Heart (tissue), 3 donors: ENCODE results near the genes CD72, TPM2, MSMP, OR13J1 and OR2S2.

GRCh38 chr9:35258318-35258865 is 96.6 kb downstream of the UNC13B start:
- RAMPAGE, long total RNA, 2 experiments: no peak in any of the 2 experiments

GRCh38 chr9:35300368-35300801 is 138.6 kb downstream of the UNC13B start:
- RAMPAGE, long total RNA, 2 experiments: no peak in any of the 2 experiments

DNA sequence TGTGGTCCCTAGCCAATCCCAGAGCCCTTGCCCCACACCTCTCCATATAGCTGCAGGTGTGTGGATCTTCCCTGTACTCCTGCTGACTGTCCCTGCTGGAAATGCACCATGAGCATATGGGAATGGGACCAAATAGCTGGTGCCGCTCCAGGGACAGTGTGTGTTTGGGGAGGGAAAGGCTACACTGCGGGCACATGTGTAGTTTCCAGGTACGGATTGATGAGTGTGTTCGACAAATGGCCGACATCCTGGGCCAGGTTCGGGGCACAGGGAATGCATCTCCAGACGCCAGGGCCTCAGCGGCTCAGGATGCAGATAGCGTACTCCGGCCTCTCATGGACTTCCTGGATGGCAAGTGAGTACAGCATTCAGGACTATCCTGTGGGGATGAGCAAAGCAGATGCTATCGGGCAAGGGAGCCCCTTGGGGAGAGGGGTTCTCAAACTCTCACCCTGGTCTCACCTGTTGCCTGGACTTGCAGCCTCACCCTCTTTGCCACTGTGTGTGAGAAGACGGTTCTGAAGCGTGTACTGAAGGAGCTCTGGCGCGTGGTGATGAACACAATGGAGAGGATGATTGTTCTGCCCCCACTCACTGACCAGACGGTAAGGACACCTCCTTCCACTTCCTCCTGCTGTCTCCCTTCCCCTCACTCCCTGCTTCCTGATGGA is 91.1 kb upstream of the RUSC2 start:
- RAMPAGE, long total RNA, 2 experiments: no peak in any of the 2 experiments

DNA sequence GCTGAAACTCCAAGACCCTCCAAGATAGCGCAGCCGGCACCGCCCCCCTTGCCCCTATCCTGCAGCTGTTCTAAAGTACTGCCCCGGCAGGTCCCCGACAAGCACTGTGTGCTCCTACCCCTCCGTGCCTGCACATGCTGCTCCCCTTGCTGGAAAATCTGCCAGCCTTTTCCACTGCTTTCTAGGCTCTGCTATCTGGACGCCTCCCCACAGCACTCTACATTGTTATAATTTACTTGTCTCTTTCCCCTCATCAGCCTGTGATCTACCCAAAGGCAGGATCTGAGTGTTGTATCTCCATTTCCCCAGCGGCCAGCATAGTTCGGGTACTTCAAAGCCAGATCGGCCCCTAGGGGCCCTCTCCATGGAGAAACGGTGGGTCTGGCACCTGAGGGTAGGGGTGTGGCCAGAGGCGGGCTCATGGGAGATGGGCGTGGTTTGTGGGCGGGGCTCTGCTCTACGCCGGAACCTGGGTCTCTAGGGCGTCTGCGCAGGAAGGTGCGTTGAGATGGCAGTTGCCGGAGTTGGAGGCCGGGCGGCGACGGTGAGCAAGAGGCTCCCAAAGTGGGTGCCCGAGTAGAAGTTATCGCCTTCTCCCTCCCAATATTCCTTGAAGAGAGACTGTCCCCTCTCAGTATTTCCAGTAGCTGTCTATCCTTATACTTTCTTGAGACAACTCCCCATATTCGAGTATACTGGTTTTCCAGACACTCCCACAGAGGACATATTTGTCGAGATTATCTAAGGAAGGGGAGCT is 83.4 kb upstream of the RUSC2 start:
- RAMPAGE, long total RNA, 2 experiments: no peak in any of the 2 experiments

DNA sequence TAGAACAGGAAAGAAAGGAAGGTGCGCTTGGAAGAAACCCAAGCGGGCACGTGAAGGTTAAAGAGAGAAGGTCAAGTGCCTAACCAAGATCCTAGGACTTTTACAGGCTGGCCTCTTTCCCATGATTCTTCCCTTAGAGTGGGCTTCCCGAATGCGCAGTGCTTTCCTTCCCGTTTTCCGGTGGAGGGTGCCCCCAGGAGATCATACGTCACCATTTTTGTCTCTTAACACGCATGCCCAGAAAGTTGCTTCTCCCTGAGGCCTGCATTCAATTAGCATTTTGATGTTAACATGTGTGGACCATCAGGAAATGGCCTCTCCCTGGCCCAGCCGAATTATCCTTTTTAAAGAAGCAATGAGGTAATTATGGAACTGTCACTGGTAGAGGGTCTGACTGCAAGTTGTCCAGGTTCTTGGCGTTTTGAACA is 1.9 kb upstream of the RUSC2 start:
- RAMPAGE, long total RNA, 2 experiments: no peak in any of the 2 experiments

DNA sequence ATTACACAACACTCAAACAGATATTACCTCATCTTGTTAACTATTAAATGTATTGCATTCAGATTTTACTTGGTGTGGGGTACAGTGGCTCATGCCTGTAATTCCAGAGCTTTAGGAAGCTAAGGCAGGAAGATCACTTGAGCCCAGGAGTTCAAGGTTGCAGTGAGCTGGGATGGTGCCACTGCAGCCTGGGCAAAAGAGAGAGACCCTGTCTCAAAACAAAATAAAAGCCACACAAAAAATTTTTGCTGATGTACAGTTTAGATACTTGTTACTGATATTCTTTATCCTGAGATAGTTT is 36.6 kb downstream of the RUSC2 start:
- RAMPAGE, long total RNA, 2 experiments: no peak in any of the 2 experiments

GRCh38 chr9:35605676-35606470 is 811 bp downstream of the TESK1 start:
- RAMPAGE, long total RNA, 2 experiments: no peak in any of the 2 experiments

DNA sequence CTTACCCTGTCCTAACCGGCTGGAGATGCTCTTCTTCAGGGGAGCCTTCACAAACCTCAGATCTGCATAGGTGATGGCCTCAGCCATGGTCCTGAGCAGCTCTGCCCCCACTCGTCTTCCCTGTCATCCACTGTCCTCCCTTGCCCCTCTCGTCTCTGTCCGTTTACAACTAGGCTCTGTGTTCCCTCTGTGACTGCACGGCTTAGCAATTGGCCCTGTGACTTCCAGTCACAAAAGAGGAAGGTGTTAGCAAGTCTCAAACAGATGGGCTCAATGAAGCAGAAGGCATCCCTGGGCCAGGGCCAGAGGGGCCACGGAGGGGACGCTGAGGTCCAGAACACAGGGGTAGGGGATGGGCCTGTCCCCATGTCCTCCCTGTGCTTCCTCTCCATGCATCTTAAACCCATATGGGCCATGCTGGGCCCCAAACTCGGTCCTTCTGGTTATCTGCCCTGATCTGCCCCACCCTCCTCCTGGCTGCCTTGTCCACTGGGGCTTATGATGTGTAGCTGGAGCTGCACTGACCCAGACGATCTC is at the start of gene CD72:
Gene CD72 (minus strand): TSS at position 197 of the 537 bp plus-strand sequence.
- RAMPAGE, long total RNA, 2 experiments: no peak in any of the 2 experiments

DNA sequence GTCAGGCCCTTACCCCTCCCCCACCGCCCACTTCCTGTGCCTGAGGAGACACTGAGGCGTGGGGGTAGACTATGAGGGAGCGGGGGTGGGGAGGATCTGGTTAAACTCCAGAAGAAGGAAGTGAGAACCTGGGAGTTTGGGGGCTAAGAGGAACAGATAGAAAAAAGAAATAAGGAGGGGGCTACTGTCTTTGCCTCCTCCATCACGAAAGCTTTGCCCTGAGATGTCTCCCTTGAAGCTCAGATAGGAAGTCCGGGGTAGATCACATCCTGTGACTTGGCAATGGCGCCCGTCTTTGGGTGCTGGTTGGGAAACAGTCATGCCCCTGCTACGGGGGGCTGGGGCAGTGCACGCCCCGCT is 1.3 kb downstream of the SIT1 start:
- RAMPAGE, long total RNA, 2 experiments: no peak in any of the 2 experiments

DNA sequence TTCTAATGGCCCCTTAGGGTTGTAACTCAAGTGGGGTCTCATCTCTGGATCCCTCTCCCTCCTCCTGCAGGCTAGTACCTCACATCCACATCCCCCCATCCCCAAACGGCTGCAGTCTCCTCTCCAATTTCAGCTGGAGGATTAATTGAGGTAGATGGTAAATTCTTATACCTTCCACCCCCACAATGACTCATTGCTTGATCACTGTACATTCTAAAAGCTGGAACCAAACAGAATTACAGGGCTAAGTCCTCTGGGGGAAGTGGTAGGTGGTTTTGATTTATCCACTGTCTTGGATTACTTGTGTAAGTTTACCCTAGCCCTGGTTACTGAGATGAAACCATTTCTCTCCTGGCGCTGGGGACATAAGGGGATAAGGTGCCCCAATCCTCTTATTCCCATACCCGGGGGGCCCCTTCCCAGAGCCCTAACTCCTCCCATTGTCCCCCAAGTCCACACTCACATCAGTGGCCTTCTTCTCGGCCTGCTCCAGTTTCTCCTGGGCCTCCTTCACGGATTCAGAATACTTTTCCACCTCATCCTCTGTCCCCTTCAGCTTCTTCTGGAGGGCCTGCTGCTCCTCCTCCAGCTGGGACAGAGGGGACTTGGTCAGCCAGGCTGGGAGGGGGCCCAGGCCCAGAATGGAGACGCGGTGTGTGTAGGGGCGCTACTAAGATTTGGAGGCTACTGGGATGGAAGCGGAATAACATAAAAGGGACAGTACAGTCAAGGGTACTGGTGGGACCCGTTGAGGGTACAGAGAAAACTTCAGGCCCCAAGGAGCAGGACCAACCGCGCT is 843 bp downstream of the TPM2 start:
- RAMPAGE, long total RNA, 2 experiments: start-site peak on the minus strand in 1 of 2 experiments, centred at position 530 of the sequence, 567 reads per replicate

- RAMPAGE, long total RNA, 2 experiments: start-site peak on the minus strand in 2 of 2 experiments, at chr9:35689756-35689973 at its widest, 1,504 to 8,127 reads per replicate
Measured at GRCh38 chr9:35689482-35690065, at the start of gene TPM2. Gene TPM2, minus strand, starts transcription at chr9:35689925.

DNA sequence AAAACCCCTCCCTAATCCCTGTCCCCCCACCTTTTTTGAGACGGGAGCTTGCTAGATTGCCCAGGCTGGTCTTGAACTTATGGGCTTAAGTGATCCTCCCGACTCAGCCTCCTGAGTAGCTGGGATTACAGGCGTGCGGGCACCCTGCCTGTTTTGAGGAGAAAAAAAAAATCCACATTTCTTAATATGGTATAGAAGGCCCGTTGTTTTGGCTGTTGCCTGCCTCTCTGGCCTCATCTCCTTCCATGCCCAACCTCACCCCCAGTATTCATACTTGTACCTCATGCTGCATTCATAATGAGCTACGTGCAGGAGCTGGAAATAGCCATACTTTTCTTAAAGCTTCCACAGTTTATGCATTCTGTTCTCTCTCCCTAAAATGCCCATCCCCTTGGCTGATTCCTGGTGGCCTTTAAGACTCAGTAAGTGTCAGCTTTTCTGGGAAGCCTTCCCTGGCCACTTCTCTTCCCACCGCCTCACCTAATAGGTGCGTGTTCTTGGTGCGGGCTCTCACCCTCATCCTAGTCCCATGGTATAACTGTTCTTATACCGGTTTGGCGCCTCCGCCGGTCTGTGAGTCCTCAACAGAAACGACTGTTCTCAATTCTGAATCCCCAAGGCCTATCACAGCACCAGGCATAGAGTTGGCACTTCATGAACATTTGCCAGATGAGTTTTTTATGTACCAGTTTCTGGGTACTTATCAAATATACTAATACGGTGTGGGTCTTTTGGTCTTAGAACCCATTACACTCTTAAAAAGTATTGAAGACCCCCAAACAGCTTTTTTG is 2.1 kb upstream of the TPM2 start:
- RAMPAGE, long total RNA, 2 experiments: no peak in any of the 2 experiments

- RAMPAGE, long total RNA, 2 experiments: no peak in any of the 2 experiments
Measured at GRCh38 chr9:35753360-35754113, 539 bp downstream of the MSMP start.

DNA sequence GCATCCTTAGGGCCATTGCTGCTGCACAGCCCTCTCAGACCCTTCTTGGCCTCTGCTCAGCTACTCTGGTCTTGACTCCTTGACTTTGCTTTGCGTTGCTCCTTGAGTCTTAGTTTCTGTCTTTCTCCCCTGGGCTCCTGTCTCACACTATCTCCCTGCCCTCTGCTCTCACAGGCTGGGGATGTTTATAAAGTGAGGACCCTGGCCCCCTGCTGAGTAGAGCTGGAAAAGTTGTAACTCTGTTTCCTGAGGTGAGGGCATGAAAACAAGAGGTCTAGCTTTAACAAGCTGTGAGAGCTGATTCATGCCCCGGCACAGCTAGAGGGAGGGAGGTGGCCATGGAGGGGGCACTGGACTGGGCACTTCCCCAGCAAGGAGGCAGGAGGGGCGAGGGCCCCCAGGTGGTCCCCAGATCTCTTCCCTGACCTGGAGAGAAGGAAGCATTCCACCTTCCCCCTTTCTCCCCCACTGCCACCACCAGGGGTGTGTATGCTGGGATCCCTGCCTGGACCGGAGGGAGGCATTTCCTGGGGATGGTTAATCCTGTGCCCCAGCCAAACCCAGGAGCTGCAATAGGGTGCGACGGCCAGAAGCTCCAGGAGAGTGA is at the start of gene MSMP:
Gene MSMP (minus strand): TSS at position 163 of the 607 bp plus-strand sequence.
- RAMPAGE, long total RNA, 2 experiments: no peak in any of the 2 experiments

- RAMPAGE, long total RNA, 2 experiments: no peak in any of the 2 experiments
Measured at GRCh38 chr9:35792513-35793340, 1.3 kb downstream of the NPR2 start.

- RAMPAGE, long total RNA, 2 experiments: no peak in any of the 2 experiments
Measured at GRCh38 chr9:35870263-35870632, at the start of gene OR13J1. Gene OR13J1, minus strand, starts transcription at chr9:35870401.

DNA sequence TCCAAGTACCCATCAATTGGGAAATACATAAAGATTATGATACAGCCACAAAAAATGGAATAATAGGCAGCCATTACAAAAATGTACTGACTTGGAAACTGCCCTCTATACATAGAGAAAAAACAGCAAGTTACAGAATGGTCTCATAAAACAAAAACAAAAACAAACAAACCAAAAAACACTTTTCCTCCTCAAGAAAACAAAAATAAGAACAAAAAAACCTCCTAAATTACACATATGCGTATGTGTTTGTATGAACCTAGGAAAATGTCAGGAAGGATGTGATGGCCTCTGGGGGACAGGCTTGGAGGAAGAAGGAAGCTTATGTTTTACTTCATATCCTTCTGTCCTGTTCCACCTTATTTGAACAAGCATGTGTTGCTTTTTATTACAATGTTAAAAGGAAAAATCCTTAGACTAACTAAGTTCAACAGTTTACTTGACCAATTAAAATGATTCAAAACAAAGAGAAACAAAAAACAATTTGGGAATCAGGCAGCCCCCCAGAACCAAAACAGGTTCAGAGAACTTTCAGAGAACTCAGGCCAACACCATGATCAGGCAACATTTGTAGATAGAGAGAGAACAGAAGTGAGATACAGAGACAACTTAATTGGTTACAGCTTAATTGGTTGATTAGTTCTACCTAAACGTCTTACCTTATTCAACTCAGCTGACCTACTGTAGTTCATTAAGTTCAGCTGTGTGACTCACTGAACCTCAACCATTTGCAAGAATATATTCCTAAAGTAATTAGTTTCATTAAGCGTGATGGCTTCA is 10.0 kb downstream of the SPAAR start:
- RAMPAGE, long total RNA, 2 experiments: no peak in any of the 2 experiments

DNA sequence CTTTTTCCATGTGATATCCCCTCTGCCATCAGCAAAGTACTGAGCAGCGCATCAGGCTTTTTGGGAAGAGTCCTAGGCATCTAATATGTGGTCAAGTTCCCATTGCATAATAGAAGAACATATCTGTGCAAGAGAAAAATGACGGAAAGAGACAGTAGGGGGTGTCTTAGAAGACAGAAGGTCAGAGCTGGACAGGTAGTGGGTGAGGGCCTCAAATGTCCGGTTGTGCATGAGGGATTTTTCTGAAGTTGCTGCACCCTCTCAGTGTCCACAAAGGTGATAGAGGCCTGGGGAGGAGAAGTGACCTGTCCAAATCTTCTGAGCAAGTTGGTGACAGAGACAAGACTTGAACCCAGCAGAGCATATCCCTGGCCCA is at the start of gene OR2S2:
Gene OR2S2 (minus strand): TSS at position 66 of the 376 bp plus-strand sequence.
- RAMPAGE, long total RNA, 2 experiments: no peak in any of the 2 experiments

GRCh38 chr9:36086319-36086820 is 49.7 kb downstream of the RECK start:
- RAMPAGE, long total RNA, 2 experiments: no peak in any of the 2 experiments

DNA sequence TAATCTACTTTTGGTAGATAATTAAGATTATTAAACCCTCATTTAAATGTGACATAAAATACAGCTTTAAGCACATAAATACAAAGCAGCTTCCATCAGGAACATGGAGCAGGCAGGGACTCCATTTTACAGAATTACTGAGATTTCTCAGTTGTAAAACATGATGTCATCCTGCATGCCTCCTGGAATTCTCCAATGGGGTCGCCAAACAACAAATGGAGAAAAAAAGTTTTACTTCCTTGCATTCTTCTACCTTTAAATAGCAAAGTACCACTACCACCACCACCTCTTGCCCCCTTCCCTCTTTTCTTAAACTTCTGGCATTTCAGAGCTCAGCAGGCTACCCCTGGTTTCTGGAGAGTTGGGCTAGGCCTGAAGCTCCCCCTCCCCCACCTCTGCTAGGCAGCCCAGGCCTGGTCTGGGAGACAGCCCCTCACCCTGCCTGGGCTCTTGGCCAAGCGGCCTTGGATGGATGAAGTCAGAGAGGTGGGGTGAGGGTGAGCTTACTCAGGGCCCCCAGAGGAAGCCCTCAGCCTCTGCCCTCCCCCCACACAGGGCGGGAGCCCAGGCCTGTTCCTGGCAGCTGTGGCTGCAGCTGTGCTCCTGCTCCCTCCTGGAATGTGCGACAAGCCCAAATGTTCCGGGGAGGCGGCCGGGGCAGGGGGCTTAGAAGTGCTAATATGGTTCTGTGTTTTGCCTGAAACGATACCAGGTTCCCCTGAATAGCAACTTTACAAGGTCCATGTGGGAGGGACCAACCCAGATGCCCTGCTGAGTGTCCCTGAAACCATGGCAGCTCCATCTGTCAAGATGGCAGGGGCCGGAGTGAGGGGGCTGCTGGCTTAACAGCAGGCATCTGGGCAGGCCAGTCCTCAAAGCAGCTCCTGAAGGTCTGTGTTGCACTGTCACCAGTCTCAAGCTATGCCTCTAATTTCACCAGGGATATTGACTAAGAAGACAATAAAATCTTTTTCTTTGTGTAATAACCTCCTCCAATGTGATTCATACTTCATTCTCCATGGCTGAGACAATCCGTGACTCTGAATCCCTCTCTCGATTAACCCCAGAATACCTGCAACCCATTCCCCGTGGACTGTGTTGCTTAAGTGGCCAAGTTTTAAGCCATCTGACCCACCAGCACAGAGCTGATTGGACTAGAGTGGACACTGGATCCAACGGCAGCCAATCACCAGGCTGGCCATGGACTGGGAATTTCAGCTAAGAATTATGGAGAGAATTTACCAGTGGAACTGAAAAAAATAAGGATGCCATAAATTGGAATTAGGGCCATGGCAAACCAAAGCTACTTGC is 5.8 kb upstream of the CCIN start:
- RAMPAGE, long total RNA, 2 experiments: no peak in any of the 2 experiments